Neuron (in vitro differentiated cells): Measurements from ENCODE around the gene RABL2B.

- PRO-cap = no peak
Observed at GRCh38 chr22:50671678-50672040, 43.7 kb upstream of the ARSA start.

DNA sequence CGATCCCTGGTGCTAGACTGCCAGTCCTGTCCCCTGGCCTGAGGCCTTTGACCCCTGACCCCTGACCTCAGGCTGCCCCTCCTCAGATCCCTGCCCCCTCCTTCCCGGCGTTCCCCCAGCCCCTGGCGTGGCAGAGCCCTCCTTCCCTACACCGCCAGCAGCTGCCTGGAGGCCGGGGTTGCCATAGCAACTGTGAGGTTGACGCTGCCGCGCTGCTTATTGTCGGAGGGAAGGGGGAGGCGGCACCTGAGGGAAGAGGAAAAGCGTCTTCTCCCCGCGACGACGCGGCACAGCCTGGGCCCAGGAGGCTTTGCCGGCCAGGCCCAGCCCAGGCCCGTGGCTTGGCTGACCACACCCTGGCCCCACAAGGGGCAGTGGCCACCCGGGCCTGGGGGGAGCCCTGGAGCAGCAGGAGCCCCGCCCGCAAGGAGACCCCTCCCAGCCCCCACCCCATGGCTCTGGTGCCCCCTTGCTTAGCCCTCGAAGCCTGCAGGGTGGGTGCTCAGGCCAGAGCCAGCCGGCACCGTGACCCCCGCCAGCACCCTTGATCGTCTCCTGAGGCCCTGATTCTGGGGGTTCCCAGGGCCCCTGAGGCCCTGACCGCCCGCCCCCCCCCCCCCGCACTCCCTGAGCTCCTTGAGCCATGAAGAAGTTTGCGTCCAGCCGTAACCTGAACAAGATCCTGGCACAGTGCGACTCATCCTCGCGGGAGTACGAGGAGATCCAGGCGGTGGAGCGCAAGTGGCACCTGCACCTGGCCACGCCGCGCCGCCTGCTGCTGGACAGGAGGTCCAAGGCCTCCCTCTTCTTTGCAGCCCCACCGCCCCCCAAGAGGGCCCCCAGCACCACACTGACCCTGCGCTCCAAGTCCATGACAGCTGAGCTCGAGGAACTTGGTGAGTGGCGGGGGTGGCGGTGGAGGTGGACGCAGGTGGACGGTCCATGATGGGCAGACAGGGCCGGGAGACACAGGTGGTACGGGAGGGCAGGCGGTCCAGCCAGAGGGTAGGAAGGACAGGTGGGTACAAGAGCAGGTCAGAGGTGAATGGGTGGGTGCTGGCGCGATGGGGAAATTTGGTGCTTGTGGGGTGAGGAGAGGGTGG is 32.4 kb upstream of the ACR start:
- PRO-cap = no peak

DNA sequence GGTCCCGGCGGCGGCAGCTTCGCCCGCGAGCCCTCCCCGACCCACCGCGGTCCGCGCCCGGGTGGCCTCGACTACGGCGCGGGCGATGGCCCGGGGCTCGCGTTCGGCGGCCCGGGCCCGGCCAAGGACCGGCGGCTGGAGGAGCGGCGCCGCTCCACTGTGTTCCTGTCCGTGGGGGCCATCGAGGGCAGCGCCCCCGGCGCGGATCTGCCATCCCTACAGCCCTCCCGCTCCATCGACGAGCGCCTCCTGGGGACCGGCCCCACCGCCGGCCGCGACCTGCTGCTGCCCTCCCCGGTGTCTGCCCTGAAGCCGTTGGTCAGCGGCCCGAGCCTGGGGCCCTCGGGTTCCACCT is 17.3 kb upstream of the ACR start:
- PRO-cap = no peak

DNA sequence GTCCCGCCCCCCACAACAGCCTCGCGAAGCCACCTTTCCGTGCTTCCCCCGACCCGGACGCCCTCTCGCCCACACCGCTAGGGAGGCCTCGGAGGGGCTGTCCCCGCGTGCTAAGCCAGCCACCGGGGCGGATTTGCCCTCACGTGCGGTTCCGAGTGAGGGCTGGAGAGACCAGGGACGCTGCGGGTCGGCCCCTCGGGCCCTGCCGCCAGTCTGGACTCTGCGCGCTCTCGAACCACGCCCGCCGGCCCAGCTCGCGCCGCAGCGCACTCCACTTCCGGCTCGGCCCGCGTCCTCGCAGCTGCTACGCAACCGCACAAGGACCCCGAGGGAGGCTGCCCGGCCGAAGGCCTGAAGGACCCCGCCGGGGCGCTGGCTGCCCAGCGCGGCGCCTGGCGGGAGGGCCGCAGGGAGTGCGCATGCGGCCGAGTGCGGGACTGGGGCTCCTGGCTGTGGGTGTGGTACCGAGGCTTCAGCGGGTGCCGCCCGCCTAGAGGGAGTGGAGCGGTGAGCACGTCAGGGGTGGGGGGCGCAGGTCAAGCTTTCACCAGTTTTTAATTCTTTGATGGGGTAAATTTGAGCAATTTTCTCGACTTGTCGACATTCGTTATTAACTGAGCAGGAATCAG is at the start of gene RABL2B:
Gene RABL2B, minus strand, starts transcription at position 279 of the 629 bp plus-strand sequence.
- PRO-cap = bidirectional peak, plus-strand start at position 428 of the sequence, minus-strand start at position 273 of the sequence

DNA sequence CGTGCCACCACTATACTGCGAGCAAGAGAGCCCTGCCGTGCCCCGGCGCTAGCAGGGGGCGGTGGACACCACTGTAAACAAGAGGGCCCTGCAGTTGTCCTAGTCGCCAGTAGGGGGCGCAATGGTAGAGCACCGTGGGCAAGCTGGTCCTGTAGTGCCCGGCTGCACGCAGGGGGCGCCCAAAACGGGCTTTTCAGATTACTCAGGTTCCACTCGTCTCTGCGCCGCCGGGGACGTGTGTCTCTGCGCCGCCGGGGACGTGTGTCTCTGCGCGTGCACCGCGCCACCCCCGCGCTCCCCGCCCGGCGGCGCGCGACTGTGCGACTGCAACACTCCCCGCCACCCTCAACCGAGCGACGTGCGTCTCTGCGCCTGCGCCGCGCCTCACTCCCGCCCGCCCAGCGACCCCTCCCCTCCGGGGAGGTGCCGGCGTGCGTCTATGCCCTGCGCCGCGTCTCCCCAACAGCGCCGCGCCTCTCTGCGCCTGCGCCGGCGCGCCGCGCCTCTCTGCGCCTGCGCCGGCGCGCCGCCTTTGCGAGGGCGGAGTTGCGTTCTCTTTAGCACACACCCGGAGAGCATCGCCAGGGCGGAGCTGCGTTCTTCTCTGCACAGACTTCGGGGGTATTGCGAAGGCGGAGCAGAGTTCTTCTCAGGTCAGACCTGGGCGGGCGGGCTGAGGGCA is 23.4 kb upstream of the RABL2B start:
- PRO-cap = unidirectional peak, minus-strand start at position 480 of the sequence; unidirectional peak, minus-strand start at position 509 of the sequence